ENCODE results near the genes SI and WDR49.

DNA sequence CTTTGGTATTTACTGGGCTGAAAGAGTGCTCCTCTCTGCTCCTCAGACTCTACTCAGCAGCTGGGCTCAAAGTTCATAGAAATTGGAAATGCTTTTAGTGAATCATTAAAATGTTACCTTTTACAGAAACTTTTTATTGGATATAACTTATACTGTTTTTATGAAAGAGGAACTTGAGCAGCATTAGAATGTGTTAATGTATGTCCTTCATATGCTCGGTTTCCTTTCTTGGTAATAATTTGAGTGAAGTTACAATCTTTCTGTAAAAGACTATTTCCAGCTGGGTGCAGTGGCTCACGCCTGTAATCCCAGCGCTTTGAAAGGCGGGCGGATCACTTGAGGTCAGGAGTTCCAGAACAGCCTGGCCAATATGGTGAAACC, 435.1 kb upstream of the C3orf80 start:
- PRO-cap = no peak

GRCh38 chr3:159806385-159806778, 418.8 kb upstream of the C3orf80 start:
- PRO-cap = no peak

DNA sequence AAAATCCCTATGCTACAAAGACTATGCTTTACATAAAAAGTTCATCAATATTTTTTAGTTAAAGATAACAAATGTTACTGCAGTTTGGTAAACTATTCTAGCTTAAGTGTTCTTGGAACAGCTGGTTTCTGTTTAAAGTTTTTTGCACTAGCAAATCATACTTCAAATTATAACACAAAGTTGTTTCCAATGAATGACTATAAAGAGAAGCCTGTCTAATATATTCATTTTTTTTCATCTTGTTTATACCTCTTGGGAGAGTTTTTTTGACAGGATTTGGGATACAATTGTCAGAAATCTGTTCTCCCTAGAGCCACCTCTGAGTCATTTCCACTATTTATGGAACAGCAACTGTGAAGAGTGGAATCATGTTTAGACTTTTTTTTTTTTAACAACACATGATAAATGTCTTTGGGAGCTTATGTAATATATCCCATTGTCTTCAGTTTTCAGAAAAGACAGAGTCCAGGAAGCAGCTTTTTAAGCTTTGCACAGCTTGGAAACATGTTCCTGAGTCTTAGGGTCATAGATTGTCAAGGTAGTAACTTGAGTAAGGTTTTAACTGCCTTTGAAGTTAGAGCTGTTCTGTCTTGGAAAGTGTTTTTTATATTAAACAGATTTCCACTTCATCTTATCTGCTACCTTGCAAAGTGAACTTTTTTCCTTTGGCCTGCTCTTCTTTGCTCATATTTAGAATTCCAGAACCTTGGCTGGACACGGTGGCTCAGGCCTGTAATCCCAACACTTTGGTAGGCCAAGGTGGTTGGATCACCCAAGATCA, 388.3 kb upstream of the C3orf80 start:
- PRO-cap = no peak

DNA sequence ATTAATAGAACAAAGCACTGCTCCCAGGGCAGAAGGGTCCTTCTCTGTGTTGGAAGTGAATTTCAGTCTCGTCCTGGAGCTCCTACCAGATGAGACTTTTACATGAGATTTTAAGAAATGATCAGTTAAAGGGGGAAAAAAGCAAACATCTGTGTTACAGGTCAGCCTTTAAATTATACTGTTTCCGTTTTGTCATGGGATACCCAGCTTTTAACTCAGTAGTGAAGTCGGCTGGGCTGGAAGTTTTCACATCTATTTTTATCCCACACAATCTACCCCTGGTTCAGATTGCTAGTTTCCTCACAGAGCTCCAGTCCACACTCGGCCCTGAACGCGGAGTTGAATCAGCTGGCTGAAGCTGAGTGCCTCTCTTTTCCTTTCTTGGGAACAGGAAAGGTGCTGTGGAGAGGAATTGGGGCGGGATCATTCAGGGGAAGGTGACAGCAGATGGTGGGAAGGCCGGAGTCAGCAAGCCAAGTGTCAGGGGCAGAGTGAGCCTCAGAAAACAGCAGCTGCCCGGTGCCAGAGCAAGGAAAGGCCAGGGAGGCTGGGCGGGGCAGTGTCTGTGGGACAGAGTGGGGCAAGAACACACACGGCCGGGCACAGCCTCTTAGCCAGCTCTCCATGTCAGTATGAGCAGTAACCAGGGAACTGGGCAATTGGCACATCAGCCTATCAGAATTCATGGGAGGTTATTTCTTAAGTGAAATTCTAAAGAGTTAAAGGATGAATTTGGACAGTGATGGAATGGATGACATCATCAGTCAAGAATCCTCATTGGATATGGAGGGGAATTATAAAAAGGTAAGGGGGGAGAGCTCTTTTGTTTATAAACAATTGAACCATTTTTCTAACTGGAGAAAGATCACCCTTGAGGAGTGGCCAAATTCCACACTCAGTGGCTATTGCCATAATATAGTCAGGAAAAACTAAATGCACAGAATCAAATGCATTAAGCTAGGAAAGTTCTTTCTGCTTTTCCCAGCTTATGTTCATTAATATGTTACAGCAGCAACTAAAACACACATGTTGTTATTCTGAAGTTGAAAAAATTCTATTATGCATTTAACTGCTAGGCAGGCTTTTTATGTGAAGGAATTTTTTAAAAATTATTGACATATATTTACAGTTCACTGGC, 372.2 kb upstream of the C3orf80 start:
- PRO-cap = no peak

GRCh38 chr3:159858616-159859042, 366.6 kb upstream of the C3orf80 start:
- PRO-cap = no peak

- PRO-cap = no peak
These were observed 5.0 kb downstream of the SMC4 start for GRCh38 chr3:160404095-160405268.

- PRO-cap = no peak
These were observed 4.1 kb downstream of the KPNA4 start for GRCh38 chr3:160561170-160561773.

- PRO-cap = no peak
These were observed 36.0 kb upstream of the KPNA4 start for GRCh38 chr3:160601303-160601748.

GRCh38 chr3:160796771-160797694, 41.0 kb downstream of the PPM1L start:
- PRO-cap = no peak

DNA sequence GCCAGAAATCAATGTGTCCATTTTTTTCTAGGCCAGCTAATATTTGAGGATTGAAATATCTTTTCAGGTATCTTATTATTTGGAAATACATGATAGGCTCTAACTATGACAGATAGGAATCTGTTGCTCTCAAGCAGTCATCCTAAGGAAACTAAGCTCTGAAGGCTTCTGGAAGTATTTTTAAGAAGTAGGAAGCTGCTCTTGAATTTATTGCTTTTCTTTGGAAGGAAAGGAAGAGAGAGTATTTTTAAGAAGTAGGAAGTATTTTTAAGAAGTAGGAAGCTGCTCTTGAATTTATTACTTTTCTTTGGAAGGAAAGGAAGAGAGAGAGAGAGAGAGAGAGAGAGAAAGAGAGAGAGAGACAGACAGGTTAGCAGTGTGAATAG, 80.0 kb downstream of the PPM1L start:
- PRO-cap = no peak

DNA sequence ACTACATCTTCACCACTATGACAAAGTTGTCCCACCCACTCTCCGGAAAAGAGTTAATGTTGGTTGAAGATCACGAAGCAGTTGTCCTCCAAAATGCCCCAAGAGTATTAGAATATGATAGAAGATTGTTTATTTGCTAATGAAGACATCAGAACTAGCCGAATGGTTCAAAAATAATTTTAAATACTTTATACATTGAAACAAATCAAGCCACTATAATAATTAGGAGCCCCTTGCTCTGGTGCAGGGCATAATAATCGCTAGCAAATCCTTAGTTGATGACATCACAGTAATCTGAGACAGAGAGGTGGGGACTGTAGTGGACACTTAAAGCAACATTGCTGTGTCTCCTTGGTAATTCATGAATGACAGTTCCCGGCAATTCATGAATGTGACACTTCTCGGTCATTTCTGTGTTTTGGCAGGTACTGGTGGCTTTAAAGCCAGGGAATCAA, 114.2 kb downstream of the PPM1L start:
- PRO-cap = no peak

- PRO-cap = no peak
These were observed 109.5 kb downstream of the B3GALNT1 start for GRCh38 chr3:160995460-160996255.

GRCh38 chr3:162195223-162195652, 698.6 kb downstream of the OTOL1 start:
- PRO-cap = no peak

GRCh38 chr3:165078254-165078652, at the start of gene SI:
TSS of gene SI (minus strand) at chr3:165078496.
- PRO-cap = no peak

DNA sequence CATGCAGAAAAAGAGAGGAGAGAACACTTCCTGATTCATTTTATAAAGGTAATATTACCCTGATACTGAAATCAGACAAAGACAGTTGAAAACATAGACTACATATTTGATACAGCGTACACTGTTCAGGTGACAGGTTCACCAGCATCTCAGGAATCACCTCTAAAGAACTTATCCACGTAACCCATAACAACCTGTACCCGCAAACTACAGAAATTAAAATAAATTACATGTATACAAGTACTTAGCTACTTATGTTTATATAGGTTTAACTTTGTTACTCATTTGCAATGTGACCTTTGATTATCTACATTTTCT, 47.5 kb downstream of the SLITRK3 start:
- PRO-cap = no peak

GRCh38 chr3:165194776-165195663, 1.2 kb downstream of the SLITRK3 start:
- PRO-cap = no peak

- PRO-cap = no peak
These were observed 49.7 kb downstream of the BCHE start for GRCh38 chr3:165787474-165787931.

GRCh38 chr3:165917460-165918561, 80.6 kb upstream of the BCHE start:
- PRO-cap = unidirectional peak, plus-strand start at chr3:165918364

- PRO-cap = no peak
These were observed at the start of gene WDR49 for GRCh38 chr3:167653583-167654372. TSS of gene WDR49 (minus strand) at chr3:167653942.

DNA sequence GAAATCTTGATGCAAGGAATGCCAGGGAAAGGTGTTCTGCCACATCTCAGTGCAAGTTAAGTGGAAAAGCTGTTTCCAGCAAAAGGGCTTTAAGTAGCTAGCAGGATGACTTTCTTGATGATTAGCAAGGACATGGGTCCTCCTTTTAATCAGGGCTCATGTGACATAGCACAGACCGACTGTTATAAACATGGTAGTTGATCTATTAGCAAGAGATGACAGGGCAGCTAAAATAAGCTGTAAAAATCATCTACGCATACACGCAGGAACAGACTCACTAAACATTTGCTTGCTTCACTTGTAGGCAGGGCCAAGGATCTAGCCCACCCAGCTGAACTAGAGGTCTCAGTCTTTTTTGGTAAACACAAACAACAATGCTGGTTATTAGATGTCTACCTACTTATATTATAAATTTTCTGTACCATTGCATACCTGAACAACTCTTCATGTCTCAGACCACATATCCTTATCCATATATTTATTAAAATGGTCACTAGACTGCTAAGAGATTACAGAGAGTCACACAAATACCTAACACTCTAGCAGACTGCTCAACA, 68.9 kb downstream of the GOLIM4 start:
- PRO-cap = no peak

Measured in type B pancreatic cell (in vitro differentiated cells).